Measurements from ENCODE around the genes MYO1C and PITPNA.

- PRO-cap, result no peak
- RAMPAGE, long total RNA, 4 experiments, result no peak in any of the 4 experiments
Observed at GRCh38 chr17:1210429-1211083, 30.8 kb upstream of the ABR start.

DNA sequence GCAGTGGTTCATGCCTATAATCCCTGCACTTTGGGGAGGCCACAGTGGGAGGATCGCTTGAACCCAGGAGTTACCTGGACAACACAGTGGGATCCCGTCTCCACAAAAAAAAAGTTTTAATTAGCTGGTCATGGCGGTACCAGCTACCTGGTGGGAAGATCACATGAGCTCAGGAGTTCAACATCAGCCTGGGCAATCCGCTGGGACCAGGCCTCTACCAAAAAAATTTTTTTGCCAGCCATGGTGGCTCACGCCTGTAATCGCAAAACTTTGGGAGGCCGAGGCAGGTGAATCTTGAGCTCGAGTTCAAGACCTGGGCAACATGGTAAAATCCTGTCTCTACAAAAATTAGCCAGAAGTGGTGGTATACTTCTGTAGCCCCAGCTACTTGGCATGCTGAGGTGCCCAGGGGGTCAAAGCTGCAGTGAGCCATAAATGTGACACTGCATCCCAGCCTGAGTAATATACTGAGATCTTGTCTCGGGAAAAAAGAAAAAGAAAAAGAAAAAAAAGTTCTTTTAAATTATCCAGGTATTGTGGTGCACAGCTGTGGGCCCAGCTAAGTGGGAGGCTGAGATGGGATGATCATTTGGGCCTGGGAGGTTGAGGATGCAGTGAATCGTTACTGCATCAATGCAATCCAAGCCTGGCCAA, 8.2 kb downstream of the YWHAE start:
- PRO-cap, result no peak
- RAMPAGE, long total RNA, 4 experiments, result no peak in any of the 4 experiments

DNA sequence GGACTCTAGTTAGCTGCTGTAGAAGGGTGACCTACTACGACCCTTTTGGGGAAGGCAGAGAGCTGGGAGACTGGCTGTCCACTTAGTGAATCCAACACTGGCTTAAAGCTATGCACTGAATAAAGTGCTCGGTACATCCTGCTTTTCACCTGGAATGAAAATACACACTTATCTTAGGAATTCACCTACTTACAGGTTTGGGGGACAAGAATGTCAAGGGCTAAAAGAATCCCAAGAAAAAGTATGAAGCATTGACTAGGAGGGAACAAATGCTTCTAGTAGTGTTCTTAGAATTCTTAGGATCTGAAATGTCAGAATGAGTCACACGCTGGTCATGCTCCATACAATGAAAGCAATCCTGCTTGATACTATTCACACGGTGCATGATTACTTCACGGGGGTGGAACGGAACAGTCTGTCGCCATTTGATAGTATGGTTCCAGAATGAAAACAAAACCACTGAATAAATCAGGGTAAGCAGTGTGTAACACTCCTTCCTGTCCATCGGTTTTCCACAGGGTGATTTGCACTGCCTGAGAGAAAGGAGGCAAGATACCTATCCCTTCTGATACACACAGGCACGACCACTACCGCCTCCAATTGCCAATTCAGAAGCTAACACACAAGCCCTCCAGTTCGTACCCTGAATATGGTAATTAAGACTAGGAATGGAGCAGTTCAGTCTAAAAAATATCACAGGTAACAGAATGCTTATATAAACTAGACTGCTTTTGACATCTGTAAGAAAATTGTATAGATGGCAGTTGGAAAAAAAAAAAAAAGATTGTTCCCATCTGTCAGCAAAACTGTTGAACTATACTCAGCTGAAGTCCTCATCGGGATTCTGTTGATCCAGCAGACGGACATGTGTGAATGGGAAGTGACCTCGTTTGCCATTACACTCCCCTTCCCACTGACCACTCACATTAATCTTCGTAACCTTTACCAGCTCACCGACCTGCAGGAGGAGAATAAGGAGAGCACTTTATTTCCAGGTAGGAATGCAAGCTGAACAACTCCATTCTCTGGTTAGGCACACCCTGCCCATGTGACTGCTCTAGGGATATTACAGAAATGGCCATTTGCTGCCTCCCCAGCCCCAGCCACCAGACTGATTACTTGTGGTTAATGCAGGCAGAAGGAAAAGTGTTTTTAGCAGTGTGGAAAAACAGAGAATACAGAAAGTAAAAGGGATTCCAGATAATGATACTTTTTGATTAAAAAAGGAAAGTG, 23.1 kb upstream of the YWHAE start:
- PRO-cap, result bidirectional peak, plus-strand start at position 375 of the sequence, minus-strand start at position 277 of the sequence
- RAMPAGE, long total RNA, 4 experiments, result no peak in any of the 4 experiments

DNA sequence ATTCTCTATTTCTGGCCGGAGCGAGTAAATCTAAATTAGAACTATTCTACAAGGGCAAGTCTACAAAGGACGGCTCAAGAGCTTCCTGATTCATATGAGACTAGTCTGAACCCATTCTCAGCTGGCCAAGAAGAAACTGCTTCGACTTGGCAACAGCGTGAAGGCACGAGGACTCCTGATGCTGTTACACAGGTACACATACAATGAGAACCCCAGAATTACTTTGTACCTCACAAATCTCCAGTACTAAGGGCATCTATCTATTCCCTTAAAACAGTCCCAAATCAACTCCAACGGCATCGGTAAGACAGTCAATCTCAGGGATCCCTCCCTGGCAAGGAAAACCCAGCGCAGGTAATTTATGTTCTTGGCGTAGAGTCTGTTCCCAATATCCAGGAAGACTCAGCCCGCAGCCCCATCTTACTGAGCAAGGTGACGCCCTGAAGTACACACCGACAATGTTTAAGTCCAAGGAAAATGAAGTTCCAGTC, 1.4 kb downstream of the CRK start:
- PRO-cap, result unidirectional peak, plus-strand start at position 93 of the sequence; unidirectional peak, plus-strand start at position 124 of the sequence; unidirectional peak, plus-strand start at position 388 of the sequence; unidirectional peak, plus-strand start at position 418 of the sequence
- RAMPAGE, long total RNA, 4 experiments, result no peak in any of the 4 experiments

DNA sequence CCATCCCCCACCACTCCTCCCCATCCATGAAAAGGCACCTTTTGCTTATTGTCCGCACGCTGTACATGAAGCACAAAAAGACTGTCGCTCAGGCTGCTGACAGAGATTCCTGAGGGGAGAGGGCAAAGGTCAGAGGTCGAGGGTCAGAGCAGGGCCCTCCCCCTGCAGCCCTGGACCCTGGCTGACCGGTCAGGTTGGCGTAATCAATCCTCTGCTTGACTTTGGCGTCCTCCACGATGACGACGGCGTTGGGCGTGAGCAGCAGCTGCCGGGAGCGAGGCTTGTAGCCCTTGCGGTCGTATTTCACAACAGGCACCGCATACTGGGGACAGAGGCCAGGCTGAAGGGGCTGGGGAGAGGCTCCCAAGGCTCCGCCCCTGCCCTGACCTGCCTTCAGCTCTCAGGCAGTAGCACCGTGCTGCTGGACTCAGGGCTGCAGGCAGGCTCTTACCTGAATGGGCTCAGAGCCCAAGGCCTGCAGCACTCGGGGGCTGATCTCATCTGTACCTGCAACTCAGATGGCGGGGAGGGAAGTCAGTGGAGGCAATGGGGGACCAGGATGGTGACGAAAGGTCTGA, 11.9 kb upstream of the CRK start:
- PRO-cap, result no peak
- RAMPAGE, long total RNA, 4 experiments, result no peak in any of the 4 experiments

GRCh38 chr17:1485900-1486390, 6.5 kb downstream of the MYO1C start:
- PRO-cap, result bidirectional peak, plus-strand start at chr17:1486073, minus-strand start at chr17:1485751; bidirectional peak, plus-strand start at chr17:1486227, minus-strand start at chr17:1486164
- RAMPAGE, long total RNA, 4 experiments, result no peak in any of the 4 experiments

GRCh38 chr17:1492496-1493037, at the start of gene MYO1C:
Gene MYO1C, minus strand, starts transcription at chr17:1492686.
- PRO-cap, result unidirectional peak, minus-strand start at chr17:1492711
- RAMPAGE, long total RNA, 4 experiments, result start-site peak on the minus strand in 2 of 4 experiments, at chr17:1492583-1492718 at its widest, 19 to 26 reads per replicate

DNA sequence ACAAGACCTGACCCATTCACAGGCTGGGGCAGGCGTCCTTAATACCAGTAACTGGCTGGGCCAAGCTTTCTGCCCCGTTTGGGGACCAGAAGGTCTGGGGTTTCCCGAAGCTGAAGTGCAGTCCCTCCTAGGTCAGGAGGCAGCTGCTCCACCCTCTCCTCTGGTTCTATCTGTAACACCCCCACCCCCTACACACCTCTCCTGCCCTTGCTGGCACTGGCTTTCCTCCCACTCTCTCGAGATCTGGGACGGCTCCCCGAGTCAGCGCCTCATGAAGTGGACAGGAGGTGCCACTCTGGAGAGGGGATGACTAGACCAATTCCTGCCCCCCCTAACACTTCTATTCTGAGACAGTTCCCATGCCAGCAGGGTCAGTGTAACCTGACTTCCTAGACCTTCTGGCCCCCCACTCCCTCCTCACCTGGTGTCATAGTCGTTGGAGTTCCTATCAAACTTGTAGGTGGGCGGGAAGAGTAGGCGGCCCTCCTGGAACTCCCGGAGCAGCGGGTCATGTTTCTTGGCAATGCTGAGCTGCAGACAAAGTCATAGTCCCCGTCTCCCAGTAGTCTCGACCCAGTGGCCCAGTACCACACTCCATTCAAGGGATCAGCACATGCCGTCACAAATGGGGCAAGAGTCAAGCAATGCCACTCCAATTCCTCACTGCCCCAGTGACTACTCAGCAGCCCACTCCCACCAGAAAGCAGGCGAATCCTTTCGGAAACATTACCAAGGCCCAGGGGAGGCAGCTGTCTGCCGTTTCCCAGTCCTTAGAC, 9.7 kb downstream of the INPP5K start:
- PRO-cap, result no peak
- RAMPAGE, long total RNA, 4 experiments, result no peak in any of the 4 experiments

DNA sequence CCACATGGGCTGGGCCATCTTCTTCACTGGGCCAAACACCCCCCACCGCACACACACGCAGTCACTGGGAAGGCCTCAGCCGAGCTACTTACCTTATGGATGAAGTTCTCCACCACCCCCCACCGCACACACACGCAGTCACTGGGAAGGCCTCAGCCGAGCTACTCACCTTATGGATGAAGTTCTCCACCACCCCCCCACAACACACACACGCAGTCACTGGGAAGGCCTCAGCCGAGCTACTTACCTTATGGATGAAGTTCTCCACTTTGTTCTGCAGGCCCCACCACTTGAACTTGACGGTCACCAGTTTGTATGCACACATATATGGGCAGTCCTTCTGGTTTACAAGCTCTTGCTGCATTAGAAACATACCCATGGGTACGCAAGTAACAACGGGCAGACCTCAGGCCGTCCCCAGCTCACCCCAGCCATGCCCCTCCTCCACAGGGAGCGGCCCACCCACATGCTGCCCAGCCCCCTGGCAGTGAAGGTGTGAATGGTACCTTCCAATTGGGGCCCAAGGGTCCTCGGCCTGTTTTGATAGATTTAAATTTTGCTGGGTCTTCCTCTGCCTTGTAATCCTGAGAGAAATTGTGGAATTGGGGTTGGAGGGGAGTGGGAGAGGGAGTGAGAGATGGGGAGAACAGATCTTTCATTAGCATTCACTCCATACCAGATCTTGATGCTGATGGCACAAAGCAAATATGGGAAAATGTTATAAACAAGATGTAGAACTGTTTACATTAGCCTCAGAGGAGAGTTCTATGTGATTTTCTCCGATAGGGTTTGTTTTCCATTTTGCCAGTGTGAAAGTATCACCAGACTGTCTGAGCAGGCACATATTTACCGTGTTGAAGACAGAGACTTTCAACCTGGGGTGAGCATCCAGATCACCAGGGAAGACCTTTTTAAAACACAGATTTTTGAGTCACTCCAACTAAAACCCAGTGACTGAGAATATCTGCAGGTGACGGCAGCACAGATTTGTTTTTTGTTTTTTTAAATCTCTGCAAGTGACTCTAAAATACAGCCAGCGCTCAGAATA, 18.8 kb upstream of the INPP5K start:
- PRO-cap, result no peak
- RAMPAGE, long total RNA, 4 experiments, result no peak in any of the 4 experiments

DNA sequence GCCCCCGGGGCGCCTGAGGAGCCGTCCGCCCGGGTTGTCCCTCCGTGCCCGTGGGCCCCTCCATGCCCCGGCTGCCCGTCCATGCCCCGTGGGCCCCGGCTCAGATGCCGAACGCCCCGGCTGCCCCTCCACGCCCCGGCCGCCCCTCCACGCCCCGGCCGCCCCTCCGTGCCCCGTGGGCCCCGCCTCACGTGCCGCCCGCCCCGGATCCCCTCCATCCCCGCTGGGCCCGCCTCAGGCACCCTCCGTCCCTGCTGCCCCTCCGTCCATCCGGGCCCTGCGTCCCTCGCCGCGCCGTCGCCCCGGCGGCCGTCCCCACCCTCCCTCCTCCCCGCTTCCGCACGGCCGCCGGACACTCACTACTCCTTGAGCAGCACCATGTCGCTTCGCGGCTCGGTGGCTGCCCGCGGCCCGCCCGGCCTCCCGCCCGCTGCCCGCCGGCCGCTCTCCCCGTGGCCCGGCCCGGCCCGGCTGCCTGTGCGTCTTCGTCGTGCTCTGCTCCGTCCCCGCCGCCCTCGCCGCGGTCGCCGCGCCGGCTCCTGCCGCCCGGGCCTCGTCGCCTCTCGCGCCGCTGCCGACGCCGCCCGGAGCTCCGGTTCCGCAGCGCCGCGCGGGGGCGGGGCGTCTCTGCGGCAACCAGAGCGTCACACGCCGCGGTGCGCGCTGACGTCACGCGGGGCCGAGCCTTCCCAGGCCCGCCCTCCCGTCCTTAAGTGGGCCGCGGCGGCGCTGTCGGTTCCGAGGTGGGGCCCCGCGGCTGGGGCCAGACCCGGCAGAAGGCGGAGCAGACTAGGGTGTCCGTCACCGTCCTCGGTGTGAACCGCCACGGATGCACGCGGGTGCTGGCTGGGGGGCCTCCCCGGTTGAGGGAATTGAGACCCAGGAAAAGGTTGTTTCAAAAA, at the start of gene PITPNA:
PITPNA (minus strand) TSS at position 612 of the 902 bp plus-strand sequence.
- PRO-cap, result bidirectional peak, plus-strand start at position 351 of the sequence, minus-strand start at position 361 of the sequence; bidirectional peak, plus-strand start at position 741 of the sequence, minus-strand start at position 629 of the sequence
- RAMPAGE, long total RNA, 4 experiments, result no peak in any of the 4 experiments

DNA sequence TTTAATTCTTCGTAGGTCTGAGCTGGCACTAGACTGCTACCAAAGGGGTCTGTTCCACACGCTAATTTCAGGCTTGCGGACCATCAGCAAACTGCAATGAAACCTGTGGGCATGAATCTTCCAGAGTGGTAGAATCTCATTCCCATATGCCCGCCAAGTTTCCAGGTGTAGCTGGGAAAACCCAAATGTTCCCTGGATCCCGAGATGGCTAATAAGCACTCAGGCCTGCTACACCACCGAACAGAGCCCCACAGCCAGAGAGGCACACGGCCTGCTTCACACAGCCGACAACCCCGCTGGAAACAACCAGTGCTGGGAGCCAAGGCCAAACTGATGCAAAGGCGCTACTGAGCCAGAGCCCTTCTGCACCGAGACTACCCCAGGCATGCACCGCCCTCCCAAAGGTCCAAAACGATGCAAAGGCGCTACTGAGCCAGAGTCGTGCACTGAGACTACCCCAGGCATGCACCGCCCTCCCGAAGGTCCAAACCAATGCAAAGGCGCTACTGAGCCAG, 27.4 kb downstream of the SLC43A2 start:
- PRO-cap, result no peak
- RAMPAGE, long total RNA, 4 experiments, result no peak in any of the 4 experiments

- PRO-cap, result no peak
- RAMPAGE, long total RNA, 4 experiments, result no peak in any of the 4 experiments
Observed at GRCh38 chr17:1625628-1626198, 2.9 kb downstream of the SLC43A2 start.

- PRO-cap, result bidirectional peak, plus-strand start at chr17:1627379, minus-strand start at chr17:1627325
- RAMPAGE, long total RNA, 4 experiments, result no peak in any of the 4 experiments
Observed at GRCh38 chr17:1627134-1628089, 1.2 kb downstream of the SLC43A2 start.

- PRO-cap, result no peak
- RAMPAGE, long total RNA, 4 experiments, result no peak in any of the 4 experiments
Observed at GRCh38 chr17:1713096-1713356, 2.8 kb upstream of the TLCD2 start.

GRCh38 chr17:1714028-1714812, 4.0 kb upstream of the TLCD2 start:
- PRO-cap, result unidirectional peak, plus-strand start at chr17:1714382; bidirectional peak, plus-strand start at chr17:1714902, minus-strand start at chr17:1714713
- RAMPAGE, long total RNA, 4 experiments, result no peak in any of the 4 experiments

DNA sequence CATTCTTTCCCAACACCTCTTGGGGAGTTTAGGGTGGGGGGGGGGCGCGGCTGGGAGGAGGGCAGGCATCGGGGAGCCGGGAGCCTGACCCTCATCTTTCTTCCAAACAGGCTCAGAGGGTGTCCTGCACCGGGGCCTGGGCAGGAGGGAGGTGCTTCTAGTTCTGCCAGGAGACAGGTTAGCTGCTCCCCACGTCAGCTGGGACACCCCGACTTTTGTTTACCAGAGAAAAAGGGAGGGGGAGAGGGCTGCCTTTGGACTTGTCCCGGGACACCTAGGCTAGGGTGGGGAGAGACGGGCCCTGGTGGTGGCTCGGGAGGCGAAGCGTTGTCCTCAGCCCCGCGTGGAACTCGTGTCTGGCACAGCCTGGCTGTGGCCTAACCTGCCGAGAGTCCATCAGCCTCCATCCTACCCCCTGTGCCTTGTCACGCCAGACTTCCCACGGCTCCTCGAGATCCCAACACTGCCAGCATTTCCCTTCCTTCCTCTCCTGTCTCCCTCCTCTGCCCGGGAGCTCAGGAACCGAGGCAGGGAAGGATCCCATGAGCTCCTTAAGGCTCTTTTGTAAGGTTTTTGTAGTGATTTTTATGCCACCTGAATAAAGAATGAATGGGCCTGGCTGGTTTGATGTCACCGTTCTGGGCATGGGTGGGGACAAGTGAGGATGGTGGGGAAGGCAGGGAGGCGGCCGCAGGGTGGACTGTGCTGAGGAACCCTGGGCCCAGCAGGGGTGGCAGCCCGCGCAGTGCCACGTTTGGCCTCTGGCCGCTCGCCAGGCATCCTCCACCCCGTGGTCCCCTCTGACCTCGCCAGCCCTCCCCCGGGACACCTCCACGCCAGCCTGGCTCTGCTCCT, 7.0 kb upstream of the SERPINF1 start:
- PRO-cap, result no peak
- RAMPAGE, long total RNA, 4 experiments, result no peak in any of the 4 experiments

DNA sequence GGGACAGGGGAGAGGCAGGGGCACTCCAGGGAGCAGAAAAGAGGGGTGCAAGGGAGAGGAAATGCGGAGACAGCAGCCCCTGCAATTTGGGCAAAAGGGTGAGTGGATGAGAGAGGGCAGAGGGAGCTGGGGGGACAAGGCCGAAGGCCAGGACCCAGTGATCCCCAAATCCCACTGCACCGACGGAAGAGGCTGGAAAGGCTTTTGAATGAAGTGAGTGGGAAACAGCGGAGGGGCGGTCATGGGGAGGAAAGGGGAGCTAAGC, 248 bp downstream of the SERPINF1 start:
- PRO-cap, result no peak
- RAMPAGE, long total RNA, 4 experiments, result no peak in any of the 4 experiments

DNA sequence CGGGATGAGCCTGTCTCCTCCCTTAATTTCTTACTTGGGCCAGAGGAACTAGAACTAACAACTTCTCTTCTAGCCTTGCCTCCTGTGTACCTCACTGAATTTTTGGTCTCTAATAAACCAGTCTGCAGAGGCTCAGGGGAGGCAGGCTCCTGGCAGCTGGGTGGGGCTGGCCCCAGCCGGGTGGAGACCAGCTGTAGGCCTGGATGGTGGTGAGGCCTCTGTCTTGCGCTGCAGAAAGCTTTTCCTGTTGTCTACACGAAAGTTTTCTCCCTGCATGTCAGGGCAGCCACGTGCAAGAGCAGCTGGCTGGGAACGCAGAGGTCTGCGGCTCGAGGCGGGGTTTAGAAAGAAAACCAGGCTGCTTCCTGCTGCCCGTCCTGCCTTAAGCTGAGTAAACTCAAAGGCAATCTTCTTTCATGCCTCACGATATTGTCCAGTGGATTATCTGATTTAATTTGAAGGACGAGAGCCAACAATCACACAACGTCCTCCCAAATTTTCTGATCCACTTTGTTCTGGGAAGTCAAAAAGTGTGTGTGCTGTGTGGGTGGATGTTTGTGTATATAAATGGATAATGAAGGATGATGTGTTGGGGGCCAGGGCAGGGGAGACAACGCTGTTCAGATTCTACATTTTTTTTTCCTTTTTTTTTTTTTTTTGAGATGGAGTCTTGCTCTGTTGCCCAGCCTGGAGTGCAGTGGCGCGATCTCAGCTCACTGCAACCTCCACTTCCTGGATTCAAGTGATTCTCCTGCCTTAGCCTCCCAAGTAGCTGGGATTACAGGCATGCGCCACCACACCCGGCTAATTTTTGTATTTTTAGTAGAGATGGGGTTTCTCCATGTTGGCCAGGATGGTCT, 2.6 kb downstream of the SERPINF1 start:
- PRO-cap, result bidirectional peak, plus-strand start at position 295 of the sequence, minus-strand start at position 88 of the sequence; bidirectional peak, plus-strand start at position 344 of the sequence, minus-strand start at position 389 of the sequence
- RAMPAGE, long total RNA, 4 experiments, result no peak in any of the 4 experiments

DNA sequence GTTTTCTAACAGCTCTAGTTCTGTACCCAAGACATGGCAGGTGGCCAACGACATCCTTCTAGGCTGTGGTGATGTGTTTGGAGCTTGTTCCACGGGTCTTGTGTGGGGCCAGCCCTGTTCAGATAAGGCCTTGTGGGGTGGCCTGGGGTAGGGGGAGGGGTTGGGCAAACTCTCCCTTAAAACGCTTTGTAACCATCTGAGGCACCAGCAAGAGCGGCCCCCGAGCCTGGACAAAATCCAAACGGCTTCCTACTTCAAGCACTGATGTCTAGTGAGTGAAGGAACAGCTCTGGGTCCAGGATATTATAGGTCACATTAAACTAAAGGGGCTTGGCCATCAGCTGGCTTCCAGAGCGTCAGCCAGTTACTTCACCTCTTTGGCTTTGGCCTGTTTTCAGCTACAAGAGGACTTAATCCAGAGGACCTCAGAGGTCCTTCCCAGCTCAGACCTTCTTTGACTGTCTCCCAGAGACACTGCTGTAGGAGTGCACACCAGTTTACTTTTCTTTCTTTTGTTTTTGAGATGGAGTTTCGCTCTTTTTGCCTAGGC, 11.9 kb downstream of the SERPINF1 start:
- PRO-cap, result no peak
- RAMPAGE, long total RNA, 4 experiments, result no peak in any of the 4 experiments

- PRO-cap, result unidirectional peak, plus-strand start at chr17:2011576
- RAMPAGE, long total RNA, 4 experiments, result no peak in any of the 4 experiments
Observed at GRCh38 chr17:2011133-2011664, 13.9 kb downstream of the RTN4RL1 start.

Data from esophagus squamous epithelium (tissue), 4 donors.